ENCODE measurements around the genes ZNF722 and ERV3-1.

DNA sequence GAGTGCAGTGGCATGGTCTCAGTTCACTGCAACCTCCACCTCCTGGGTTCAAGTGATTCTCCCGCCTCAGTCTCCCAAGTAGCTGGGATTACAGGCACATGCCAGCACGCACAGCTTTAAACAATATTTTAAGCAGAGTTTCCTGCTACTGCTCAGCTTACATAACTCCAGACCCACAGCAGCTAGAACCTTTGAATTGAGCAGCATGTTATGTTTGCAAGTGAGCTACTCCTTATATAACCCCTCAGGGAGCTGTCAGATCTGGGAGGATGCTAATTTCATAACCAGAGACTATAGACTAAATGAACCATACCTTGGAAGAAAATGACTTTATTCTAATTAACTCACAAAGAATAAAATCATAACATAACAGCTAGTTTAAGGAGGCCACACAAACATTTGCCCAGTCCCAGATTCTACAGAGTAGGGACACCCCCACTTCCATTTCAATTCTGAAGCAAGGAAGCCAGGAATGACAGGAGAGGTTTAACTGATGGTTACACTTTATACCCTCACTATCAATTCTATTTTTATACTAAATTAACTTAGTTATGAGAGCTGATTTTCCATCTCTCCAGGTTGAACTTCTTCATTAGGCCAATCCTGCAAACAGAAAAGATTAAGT, 4.9 kb downstream of the CHCHD2 start:
- RRBS, result no CpG with 5 or more reads among the region's 2 CpGs

GRCh38 chr7:56175022-56175445, 58.8 kb upstream of the NUPR2 start:
- RRBS, result 55% methylated on average over 14 of the region's 47 CpGs

DNA sequence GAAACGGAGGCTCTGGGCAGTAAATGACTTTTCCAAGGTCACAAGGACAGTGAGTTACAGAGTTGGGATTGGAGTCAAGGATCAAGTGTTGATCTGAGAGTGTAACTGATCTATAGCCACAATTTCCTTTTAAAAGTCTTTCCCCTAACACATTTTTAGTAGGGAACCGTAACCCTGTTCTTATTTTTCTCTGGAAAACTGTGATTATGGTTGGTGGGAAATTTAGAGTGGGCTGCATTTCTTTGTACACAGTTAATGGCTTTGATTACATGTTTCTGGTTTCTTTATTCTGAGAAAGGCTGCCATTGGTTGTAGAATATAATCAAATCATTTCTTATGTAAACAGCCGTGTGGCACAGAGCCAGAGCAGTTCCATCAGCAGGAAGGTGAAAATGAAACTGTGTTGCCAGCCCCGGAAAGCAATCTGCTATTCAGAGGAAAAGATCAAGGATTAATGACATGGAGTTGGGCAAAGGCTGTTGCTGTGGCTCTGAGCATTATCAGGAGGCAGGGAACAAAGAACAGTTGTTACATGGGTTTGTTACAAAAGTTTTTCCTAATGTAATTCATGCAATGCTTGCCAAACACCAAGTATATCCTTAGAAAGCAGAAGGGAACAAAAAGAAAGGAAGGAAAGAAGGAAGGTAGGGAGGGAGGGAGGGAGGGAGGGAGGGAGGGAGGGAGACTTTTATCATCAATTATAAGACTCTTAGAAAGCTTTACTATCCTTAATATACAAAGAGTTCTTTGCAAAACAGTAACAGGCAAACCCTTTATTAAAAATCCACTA, 74.2 kb upstream of the ZNF716 start:
- RRBS, result no CpG with 5 or more reads among the region's 4 CpGs

DNA sequence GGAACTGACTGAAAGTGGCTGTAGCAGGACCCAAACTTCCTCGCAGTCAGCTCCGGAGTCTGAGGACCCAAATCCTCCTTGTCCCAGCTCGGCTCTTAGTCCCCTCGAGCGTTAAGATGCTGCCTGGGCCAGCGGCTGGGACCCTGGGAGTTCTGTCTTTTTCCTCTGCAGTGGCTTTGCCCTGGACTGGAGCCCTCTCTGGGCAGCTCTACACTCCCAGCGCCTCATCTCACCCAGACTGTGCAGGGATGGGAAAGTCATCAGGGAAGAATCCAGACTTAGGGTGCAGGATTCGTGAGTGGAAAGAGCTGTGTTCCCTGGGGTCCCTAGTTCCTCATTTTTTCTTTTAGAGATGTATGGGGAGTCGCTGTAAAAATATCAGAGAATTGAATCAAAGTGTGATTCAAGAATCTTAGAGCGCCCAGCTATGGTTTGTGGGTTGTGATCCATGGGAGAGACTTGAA, 428 bp downstream of the ZNF716 start:
- RRBS, result no CpG with 5 or more reads among the region's 10 CpGs

GRCh38 chr7:63899890-63901145, 98.3 kb upstream of the ZNF722 start:
- RRBS, result 27% methylated on average over 6 of the region's 68 CpGs

- RRBS, result no CpG with 5 or more reads among the region's 13 CpGs
Measured at GRCh38 chr7:63998577-63999014, at the start of gene ZNF722. Gene ZNF722, plus strand, starts transcription at chr7:63998849.

- RRBS, result no CpG with 5 or more reads among the region's 9 CpGs
Measured at GRCh38 chr7:64510014-64510662, 52.7 kb downstream of the ZNF680 start.

GRCh38 chr7:64637894-64638661, 27.9 kb upstream of the ZNF107 start:
- RRBS, result no CpG with 5 or more reads among the region's 5 CpGs

DNA sequence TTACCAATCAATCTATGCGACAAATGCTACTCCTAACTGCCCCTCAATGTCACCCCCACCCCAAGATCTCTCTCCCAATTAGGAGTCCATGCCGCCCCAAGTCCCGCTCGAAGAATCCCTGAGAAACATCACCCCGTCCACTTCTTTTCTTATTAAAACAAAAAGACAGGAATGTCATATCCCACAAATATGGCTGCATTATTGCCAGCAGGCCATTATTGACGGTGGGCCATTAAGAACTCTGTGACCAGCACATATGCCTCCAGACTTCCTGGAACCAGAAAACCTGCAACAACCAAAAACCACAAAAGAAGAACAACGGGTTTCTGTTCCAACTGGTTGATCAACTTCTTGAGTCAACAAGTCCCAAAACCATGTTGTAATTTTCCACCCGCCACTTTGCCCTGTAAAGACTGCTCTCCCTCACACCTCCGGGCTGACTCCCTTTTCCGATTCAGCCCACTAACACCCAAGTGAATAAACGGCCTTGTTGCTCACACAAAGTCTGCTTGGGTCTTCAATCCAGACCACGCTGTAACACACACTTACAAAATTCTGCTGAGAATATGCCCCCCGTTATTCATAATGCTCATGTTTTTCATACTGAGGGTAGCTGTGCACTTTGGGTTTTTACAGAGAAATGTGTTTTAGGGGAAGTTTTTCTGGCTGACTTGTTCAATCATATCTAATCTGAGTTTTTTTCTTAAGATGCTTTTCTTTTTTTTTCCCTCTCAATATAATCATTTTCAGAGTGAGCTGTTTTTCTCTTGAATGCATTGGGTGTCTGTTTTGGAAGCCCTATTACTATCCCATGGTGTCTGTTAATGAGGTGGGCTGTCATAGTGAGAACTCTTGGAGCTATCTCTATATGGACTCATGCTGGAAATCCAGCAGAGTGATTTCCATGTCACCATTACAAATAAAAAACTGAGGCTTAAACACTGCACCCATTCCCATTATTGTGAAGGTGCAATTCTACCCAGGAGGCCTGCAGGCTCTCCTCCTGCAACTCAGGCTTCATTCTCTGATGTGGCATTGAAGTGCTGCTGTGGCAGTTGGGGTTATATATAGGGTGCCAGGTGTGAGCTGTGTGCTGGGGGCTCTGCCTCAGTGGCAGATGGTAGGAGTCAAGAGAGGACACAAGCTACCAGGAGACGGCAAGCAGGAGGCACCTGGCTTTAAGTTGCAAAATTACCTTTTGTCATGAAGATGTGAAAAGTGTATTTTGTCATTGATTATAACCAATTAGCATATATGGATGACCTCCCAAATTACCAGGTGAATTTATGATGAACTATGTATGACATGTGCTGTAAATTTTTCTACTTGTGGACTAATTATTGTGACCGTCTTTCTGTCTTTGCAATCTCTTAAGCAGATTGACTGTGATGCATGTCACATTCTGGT, 21.0 kb downstream of the ZNF107 start:
- RRBS, result no CpG with 5 or more reads among the region's 15 CpGs

- RRBS, result 13% methylated on average over 20 of the region's 85 CpGs
Measured at GRCh38 chr7:64888588-64889793, 14.1 kb upstream of the ZNF273 start.

DNA sequence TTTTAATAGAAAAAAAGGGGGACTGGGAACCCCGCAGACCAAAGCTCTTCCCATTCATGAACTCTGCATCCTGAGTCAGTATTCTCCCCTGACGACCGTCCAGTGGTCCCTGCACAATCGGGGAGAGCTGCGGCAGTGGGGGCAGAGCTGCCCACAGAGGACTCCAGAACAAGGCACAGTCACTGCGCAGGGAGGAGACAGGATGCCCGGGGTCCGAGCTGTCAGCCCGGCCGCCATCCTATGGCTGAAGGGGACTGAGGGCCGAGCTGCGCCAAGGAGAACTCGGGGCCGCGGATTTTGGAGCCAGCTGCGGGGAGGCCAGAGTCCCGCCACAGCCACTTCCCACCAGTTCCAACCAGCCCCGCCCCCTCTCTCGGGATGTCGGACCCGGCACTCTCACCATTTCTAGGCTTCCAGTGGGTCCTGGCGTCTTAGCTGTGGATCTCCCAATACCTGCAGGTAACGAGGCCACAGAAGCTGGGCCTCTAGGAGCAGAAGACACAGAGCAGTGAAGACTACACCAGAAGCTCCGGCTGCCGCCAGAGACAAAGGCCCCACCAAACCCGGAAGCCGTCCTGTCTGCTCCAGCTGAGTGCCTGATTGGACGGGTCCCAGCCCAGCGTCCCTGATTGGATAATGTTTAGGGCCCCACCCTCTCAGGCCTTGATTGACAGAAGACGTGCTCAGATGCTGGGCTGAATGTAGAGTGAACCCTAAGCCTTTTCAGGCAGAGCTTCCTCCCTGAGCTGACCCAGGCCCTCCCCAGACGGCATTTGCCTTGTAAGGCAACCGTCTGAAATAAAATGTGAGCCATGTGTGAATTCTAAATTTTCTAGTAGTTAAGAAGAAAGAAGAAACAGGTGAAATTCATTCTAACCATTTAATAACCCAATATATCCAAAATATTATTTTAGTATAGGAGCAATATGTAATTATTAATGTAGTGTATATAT, at the start of gene ERV3-1:
ERV3-1 (minus strand) TSS at position 547 of the 953 bp plus-strand sequence.
- RRBS, result no CpG with 5 or more reads among the region's 32 CpGs

DNA sequence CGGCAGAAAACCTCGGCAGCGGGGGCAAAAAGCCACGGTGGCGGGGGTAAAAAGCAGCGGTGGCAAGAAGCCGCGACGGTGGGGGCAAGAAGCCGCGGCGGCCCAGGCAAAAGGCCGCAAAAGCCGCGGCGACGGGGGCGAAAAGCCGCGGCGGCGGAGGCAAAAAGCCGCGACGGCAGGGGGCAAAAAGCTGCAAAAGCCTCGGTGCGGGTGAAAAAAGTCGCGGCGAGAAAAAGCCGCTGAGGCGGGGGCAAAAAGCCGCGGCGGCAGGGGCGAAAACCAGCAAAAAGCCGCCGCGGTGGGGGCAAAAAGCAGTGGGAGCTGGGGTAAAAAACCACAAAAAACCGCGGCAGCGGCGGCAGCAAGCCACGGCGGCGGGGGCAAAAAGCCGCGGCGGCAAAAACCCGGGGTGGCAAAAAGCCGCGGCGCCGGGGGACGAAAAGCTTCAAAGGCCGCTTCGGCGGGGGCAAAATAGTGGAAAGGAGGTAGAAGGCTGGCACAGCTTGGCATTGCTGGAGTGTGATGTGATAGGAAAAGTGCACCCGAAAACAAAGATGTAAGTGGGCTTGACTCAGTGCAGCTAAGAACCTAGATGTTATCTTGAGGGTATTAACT, 136.1 kb downstream of the ZNF92 start:
- RRBS, result no CpG with 5 or more reads among the region's 59 CpGs

DNA sequence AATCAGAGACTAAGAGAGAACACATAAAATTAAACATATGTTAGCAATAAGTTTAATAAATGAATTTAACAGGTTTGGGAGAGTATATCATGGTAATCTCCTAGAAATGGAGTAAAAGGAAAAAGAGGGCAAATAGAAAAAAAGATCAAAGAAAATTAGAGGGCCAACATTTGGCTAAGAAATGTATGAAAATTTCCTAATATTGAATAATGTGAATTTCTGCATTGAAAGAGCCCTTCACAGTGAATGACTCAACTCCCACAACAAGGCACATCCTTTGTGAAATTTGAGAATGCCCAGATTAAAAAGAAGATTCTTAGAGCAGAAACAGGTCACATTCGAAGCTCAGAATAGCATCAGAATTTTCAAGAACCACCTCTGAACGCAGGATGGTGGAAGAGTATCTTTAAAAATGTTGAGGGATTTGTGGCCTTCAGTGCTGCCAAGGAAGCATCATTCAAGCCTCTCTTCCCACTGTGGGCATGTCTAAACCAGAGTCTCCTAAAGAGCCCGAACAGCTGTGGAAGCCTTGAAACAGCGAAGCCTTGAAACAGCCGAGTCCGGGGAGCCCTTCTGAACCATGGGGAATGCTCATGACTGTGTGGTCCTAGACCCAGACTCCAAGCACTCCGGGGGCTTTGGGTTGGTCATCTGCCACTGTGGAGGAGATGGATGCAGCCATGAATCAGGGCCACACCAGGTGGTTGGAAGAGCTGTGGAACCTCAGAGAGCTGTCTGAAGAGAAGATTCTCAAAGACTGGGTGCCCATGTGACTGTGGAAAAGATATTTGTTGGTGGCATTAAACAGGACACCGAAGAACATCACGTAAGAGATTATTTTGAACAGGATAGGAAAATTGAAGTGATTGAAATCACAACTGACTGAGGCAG, 43.5 kb downstream of the GUSB start:
- RRBS, result 98% methylated on average over 2 of the region's 9 CpGs

DNA sequence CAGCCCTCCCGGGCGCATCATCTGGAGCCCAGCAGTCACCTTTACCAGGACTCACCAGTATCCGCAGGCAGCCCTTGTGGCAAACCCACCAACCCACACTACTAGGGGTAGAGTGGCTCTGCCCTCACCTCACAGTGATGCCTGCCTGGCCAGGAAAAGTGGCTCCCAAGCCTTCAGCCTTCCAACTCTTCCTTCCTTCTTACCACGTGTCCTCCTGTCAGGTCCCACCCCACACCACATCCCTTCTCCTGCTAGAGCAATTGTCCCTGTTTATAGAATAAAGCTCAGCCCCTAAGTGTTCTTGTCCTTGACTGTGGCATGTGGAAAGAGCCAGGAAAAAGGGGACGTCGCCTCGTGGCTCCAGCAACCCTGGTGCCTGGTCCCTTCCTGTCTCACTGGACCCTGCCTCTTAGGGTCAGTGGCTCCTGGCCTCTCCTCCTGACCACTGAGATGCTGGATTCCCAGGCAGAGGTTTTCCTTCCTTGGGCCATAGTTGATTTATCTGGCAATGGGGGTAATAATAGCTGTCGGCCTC, 680 bp downstream of the ASL start:
- RRBS, result 13% methylated on average over 1 of the region's 8 CpGs

- RRBS, result no CpG with 5 or more reads among the region's 3 CpGs
Measured at GRCh38 chr7:66095171-66095554, 19.5 kb upstream of the CRCP start.

DNA sequence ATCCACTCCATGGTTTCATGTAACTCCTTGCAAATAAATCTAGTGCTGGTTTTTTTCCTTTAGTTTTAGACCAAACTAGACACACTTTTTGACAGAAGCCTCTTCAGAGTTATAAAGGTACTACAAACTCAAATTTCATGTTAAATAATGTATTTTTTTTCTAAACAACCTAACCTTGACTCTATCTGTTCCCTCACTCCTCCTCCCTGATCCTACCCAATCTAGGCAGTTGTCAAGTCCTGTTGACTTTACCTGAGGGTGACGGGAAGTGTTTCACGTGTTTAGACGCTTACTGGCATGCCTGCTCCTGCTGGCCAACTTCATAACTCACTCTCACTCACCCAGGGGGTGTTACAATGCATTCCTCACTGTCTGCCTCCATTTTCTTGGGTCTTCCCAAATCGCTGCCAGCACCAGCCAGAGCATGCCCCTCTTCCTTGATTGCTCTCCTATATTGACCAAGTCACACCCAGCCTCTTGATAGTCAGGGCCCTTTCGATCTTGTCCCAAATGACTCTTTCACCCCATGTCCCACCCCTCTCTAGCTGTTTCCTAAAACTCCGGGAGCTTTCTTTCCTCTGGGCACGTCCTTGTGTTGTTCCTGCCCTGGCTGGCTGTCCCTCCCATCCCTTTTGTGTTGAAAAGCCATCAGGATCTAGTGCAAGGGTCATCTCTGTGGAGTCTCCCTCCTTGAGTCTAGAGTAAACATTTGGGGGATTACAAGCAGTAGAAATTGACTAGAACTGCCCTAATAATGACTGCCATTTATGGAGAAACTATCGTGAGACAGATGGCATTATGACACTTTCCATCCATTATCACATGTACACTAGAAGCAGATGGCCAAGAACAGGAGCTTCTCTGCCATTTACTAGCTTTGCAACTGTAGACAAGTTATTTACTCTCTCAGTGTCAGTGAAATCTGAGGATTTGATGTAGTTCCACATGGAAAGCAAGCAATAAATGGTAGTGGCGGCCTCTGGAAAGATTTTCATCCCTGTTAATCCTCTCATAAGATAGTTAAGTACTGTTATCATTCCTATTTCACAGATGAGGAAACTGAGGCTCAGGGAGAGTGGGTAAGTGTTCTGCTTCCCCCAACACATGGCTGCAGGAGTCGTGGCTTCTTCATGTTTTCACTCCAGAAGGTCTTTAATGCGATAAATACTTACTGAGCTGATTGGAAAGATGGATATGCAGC, 28.6 kb downstream of the CRCP start:
- RRBS, result no CpG with 5 or more reads among the region's 11 CpGs

DNA sequence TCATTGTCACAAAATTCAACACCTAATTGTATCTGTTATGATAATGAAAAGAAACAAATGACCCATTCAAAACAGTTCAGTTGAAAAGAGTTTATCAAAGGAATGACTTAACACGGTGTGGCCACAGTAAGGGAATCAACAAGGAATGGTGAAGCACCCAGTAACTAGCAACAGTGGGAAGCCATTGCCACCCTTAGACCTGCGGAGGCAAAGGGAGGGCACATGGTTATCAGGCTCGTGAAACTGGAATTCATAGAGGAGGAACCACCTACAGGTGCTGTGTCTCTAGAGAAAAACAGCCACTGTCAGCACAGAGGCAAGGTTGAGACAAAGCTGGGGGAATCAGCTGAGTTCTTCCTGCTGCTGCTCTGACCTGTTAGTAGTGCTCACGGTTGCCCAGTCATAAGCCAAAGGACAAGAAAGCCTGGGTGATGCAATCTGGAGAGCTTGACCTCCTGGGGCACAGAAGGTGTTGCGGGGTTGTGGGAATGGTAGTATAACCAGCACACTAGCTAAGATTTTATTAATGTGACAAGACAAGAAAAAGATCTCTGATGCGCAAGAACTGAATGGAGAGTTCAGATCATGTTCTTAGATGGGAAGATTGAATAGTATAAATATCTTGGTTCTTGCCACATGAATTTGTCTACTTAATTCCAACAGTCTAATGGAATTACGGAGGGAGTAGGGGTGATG, 110.1 kb downstream of the TPST1 start:
- RRBS, result no CpG with 5 or more reads among the region's 7 CpGs

DNA sequence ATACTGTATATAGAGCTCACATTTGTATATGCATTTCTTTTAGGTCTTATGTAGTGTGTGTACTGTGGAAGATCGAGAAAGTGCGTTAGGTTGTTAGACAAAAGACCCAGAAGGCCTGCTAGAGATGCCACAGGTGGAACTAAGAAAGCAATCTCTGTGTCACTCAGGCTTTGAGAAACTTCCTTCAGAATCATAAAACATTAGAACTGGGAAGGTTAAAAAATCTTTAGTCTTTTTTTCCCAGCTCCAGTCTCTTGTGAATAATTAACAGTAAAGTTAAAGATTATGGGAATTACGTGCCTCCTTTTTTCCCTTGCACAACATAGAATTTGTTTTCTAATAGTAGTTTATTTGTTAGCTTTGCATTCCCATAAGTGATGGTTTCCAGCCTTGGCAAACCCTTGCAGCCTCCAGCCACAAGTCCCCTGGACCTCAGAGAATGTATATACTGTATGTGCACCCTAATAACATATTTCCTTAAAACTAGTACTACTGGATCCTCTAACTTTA, 128.3 kb downstream of the TPST1 start:
- RRBS, result no CpG with 5 or more reads among the region's 3 CpGs

DNA sequence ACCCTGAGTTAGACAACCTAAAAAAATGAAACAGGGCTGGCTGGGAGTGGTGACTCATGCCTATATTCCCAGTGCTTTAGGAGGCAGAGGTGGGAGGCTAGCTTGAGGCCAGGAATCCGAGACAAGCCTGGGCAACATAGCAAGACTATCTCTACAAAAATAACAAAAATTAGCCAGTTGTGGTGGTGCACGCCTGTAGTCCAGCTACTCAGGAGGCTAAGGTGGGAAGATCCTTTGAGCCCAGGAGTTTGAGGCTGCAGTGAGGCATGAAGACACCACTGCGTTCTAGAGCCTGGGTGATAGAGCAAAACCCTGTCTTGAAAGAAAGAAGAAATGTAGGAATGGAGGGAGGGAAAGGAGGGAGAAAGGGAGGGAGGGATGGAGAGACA, 166.1 kb downstream of the TPST1 start:
- RRBS, result no CpG with 5 or more reads among the region's 3 CpGs

DNA sequence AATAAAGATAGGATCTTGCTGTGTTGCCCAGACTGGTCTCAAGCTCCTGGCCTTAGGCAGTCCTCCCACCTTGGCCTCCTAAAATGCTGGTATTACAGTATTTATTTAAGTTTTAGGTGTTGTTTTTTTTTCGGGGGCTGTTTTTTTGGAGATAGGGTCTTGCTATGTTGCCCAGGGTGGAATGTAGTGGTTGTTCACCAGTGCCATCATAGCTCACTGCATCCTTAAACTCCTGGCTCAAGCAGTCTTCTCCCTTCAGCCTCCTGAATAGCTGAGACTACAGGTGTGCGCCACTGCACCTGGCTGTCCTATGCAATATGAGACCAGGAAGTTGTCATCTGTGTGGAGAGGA, 5.5 kb downstream of the KCTD7 start:
- RRBS, result no CpG with 5 or more reads among the region's 2 CpGs